Jejunum (tissue), 1 donor: ENCODE measurements around a stretch of chr2.

- PRO-cap, result no peak
These were observed 120.7 kb downstream of the USP34 start for GRCh38 chr2:61350211-61350591.

- PRO-cap, result no peak
These were observed 5.7 kb upstream of the USP34 start for GRCh38 chr2:61476485-61476993.

DNA sequence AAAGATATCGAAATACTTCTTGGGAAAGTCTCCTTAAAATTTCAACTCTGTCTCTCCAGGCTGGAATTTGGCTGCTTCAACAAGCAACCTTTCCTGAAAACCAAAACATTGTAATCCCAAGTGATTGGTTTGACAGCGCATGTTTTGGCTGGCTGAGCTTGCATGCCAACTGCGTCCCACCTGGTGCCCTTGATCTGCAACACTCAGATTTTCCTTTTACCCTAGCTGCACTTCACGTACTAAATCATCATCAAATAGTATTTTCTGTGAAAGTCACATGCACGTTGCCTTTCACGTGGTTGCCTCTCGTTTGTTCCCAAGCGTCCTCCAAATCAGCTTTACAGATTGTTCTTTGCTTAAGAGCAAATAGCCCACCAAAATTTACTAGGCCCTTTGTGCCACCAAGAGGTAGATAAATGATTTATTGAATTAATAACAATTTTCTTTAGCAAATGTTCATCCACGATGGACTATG, 1.0 kb upstream of the XPO1 start:
- PRO-cap, result no peak

GRCh38 chr2:61923934-61925170, 18.9 kb downstream of the COMMD1 start:
- PRO-cap, result no peak

DNA sequence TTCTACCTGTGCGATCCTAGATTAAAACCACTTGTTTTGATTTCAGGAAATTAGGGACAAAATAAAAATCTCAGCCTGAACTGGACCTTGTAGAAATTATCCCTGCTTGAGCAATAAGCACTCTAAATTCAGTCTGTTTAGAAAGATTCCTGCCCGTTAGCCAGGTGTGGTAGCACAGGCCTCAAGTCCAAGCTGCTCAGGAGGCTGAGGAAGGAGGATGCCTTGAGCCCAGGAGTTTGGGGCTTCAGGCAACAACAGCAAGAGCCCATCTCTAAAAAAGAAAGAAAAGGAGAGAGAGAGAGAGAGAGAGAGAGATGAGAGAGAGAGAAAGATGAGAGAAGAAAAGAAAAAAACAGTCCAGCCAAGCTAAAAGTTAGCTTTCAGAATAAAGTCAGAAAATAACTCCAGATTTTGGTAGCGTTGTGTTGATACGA, 57.1 kb upstream of the B3GNT2 start:
- PRO-cap, result no peak

GRCh38 chr2:62441286-62442275, 64.4 kb downstream of the TMEM17 start:
- PRO-cap, result no peak

DNA sequence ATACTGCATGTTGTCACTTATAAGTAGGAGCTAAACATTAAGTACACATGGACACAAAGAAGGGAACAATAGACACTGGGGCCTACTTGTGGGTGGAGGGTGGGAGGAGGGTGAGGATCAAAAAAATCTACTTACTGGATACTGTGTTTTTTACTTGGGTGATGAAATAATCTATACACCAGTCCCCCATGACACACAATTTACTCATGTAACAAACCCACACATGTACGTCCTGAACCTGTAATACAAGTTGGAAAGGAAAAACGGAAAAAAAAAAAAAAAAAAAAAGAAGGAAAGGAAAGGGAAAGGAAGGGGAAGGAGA, 169.5 kb upstream of the OTX1 start:
- PRO-cap, result no peak

DNA sequence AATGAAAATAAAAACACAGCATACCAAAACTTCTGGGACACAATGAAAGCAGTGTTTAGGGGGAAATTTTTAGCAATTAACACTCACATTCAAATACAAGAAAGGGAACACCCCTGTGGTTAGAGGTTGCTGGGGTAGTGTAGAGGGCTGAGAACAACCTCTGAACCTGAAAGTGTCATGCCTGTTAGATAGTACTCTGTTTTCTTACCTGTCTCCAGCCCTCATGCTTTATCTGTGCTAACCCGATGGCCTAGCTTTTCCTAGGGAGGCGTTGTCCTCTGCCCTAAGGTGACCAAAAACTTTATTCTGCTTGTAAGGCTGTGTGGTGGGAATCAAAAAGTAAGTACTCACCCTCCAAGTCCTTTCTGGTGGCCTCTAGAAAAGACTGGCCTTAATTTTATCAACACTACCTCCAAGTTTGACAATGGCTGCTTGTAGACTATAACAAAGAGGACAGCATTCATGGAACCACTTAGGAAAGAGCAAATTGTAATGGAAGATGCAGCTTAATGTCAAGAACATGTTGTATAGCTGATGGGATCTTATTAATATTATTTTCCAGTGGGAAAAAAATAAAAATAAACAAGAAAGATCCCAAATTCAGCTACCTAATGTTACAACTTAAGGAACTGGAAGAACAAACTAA, 122.5 kb upstream of the OTX1 start:
- PRO-cap, result no peak

GRCh38 chr2:63721209-63721536, 120.5 kb upstream of the UGP2 start:
- PRO-cap, result no peak

DNA sequence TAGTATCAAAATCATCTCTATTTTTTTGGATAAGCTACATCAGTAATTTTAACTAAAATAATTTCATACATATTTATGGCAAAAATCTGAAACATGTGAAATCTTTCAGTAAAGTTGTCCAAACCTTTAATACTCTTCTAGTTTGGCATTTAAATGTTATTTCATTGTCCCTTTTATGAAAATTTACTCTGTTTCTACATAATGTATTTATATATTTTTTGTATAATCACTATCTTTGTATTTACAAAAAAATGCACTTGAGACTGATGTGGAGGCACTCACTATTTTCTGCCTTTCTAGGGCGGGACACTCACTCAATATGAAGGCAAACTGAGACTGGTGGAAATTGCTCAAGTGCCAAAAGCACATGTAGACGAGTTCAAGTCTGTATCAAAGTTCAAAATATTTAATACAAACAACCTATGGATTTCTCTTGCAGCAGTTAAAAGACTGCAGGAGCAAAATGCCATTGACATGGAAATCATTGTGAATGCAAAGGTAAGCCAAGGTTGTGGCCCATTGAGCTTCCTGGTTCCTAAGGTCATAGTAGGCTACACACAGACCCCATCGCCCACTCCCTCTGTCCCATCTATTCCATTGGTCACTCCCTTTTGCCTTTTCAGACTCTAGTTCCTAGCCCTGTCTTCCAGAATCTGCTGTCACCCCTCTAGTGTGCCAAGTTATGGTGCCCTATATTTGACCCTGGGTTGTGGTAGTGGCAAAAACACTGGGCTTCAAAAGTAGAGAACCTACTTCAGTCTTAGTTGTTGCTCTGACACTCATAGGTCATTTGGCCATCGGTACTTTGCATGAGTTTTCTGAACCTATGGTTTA, 44.6 kb downstream of the UGP2 start:
- PRO-cap, result no peak

- PRO-cap, result no peak
These were observed 83.8 kb downstream of the VPS54 start for GRCh38 chr2:63935370-63935878.

- PRO-cap, result no peak
These were observed 41.3 kb downstream of the VPS54 start for GRCh38 chr2:63977765-63978442.

DNA sequence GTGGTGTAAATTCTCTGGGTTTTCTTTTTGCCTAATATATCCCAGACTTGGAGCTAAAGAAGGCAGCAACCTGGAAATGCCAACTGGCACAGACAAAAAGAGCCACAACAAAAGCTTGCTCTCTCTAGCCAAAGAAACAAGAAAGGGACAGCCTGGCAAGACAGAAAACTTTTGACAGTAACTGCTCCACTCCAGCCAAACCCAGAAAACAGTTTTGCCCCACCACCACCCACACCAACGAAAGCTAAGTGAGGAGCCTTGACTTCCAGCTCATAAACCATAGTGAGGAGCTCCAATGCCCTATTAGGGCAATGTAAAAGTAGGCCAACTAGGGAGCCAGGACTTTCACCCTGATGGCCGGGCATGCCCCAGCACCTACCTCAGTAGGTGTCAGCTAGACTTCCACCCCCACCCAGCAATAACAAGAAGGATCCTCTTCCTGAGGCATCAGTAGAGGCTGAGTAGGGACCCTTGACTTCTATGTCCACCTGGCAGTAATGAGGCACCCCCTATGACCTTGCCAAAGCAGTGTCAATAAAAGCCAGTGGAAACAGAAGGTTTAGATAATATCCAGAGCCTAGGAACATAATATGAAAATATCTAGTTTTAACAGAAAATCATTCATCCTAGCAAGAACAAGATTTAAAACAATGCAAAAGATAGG, 35.4 kb downstream of the PELI1 start:
- PRO-cap, result no peak

- PRO-cap, result no peak
These were observed 19.6 kb downstream of the PELI1 start for GRCh38 chr2:64124681-64124880.

GRCh38 chr2:64223128-64223595, 78.9 kb upstream of the PELI1 start:
- PRO-cap, result no peak

DNA sequence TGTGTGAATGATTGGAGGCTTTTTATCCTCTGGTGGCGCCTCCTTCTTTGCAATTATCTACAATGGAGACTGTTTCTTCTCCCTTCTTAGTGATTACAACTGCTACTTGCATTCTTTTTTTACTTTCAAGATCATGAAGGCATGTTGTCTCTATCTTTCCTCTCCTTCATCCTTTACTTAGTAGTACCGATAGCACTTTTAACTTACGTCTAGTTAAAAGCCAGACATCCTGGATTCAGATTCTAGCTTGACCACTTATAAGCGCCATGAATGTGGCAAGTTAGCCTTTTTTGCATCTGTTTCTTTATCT, 84.4 kb upstream of the PELI1 start:
- PRO-cap, result no peak

DNA sequence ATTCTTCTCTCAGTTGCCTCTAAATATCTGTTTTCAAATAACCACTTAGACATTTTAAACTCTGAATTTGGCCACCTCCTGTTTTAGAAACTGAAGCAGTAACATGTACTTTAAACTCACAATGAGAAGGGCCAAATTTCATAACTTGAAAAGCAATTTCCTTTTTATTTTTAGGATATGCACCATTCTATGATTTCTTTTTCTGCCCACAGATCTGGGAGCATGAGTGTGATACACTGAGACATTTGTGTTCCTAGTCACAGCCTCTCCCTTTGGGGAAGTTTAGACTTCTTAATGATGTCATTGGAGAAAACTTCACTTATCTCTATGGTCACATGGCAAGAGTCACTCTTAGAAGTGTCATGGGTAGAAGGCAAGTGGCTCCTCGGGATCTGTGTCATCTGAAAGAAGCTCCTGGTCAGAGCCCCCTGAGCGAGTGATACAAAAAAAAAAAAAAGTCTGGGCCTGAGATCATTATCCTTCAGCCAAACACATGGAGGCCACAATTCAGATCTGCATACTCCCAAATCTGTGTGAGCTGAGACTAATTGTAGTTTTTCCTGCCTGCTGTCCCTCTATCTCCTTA, 62.6 kb upstream of the LGALSL start:
- PRO-cap, result bidirectional peak, plus-strand start at position 354 of the sequence, minus-strand start at position 247 of the sequence

DNA sequence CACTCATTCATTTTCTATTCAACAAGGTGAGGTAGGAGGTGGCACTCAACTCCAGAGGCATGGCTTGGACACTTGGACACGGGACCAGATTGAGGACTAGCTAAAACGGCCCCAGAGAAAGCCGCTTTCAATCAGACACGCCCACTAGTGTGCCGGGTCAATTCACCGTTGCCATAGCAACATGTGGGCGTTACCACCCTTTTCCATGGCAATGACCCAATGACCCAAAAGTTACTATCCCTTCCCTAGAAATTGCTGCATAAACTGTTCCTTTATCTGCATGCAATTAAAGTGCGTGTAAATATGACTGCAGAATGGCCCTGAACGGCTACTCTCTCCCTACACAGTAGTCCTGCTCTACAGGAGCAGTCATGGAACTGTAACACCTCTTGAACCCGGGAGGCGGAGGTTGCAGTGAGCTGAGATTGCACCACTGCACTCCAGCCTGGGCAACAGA, 49.1 kb upstream of the LGALSL start:
- PRO-cap, result unidirectional peak, minus-strand start at position 91 of the sequence

GRCh38 chr2:64486063-64486432, 32.1 kb downstream of the LGALSL start:
- PRO-cap, result no peak

- PRO-cap, result no peak
These were observed 26.4 kb downstream of the SERTAD2 start for GRCh38 chr2:64627294-64627786.